Left lung (tissue), 1 donor: ENCODE measurements around a stretch of chr18.

DNA sequence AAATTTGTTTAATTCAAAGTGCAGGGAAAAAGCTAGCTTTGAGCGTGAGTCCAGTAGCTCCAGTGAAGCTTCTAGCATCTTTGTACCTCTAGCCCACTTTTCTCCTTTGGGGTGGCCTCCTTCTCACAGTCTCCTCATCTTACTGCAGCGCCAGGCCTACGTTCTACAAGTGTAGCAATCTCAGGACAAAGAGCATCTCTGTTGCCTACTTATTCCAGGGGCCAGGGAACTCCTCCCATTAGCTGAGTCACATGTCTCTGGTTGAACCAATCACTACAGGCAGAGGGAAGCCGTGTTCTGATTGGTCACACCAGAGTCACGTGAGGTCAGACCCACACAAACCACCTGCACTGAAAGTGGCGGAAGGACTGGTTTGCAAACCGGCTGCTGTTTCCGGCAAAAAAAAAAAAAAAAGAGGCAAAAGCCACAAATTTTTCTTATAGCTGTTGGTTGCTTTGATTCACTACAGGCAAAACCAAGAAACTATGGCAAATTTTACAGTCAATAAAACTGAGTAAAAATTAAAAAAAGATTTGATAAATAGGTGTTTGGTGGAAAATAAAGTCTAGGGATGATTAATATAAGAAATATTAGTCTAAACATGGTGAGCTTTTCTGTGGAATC is 21.9 kb upstream of the USP14 start:
- PRO-cap: no peak

DNA sequence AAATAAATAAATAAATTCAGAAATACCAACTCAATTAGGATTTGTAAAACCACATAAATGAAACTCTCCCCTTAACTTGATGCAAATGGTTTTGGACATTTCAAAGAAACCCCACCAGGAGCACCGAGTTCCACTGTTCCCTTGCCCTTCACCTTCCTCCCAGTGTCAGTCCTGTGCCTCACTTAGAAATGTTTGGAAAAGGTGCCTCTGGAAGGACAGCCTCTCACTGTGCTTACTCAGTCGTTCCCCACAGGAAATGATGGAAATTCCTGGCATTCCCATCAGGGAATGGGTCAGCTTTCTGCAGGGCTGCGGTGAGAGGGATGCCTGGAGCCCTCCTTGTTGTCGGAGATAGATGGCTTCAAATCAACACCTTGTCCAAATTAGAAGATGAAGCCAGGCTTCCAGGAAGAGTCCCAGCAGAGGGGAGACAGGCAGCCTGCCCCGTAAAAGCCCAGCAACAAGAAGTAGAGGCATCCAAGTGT is 25.4 kb downstream of the COLEC12 start:
- PRO-cap: no peak

DNA sequence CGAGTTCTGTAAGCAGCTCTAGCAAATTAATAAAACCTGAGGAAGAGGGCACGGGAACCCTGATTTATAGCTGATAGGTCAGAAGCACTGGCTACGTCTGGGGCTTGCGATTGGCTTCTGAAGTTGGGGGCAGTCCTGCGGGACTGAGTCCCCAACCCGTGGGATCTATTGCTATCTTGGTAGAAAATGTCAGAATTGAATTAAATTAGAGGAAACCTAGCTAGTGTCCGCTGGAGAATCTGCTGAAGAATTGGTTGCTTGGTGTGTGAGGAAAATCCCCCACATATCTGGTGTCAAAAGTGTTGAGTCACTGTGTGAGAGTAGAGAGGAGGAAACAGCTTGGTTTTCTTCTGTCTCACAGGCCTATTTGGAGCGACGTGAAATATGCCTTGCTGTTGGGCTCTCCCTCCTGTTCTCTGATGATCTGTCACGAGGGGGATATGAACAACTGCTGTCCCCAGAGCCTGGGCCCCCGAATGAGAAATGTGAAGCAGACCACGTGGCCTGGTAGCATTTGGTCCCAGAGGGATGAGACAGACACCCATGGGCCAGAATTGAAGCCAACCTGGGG is 18.4 kb upstream of the COLEC12 start:
- PRO-cap: no peak

- PRO-cap: no peak
Measured at GRCh38 chr18:713044-713528, 656 bp upstream of the ENOSF1 start.

- PRO-cap: no peak
Measured at GRCh38 chr18:812117-812182, 92 bp downstream of the YES1 start.

- PRO-cap: no peak
Measured at GRCh38 chr18:832037-832545, 20.0 kb upstream of the YES1 start.

DNA sequence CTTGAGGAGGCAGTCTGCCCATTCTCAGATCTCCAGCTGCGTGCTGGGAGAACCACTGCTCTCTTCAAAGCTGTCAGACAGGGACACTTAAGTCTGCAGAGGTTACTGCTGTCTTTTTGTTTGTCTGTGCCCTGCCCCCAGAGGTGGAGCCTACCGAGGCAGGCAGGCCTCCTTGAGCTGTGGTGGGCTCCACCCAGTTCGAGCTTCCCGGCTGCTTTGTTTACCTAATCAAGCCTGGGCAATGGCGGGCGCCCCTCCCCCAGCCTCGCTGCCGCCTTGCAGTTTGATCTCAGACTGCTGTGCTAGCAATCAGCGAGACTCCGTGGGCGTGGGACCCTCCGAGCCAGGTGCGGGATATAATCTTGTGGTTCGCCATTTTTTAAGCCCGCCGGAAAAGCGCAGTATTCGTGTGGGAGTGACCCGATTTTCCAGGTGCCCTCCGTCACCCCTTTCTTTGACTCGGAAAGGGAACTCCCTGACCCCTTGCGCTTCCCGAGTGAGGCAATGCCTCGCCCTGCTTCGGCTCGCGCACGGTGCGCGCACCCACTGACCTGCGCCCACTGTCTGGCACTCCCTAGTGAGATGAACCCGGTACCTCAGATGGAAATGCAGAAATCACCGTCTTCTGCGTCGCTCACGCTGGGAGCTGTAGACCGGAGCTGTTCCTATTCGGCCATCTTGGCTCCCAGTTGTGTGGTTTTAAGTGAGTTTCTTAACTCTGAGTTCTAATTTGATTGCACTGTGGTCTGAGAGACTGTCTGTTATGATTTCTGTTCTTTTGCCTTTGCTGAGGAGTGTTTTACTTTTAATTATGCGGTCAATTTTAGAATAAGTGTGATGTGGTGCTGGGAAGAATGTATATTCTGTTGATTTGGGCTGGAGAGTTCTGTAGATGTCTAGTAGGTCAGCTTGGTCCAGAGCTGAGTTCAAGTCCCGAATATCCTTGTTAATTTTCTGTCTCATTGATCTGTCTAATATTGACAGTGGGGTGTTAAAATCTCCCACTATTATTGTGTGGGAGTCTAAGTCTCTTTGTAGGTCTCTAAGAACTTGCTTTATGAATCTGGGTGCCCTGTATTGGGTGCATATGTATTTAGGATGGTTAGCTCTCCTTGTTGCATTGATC is 71.9 kb downstream of the ADCYAP1 start:
- PRO-cap: no peak

DNA sequence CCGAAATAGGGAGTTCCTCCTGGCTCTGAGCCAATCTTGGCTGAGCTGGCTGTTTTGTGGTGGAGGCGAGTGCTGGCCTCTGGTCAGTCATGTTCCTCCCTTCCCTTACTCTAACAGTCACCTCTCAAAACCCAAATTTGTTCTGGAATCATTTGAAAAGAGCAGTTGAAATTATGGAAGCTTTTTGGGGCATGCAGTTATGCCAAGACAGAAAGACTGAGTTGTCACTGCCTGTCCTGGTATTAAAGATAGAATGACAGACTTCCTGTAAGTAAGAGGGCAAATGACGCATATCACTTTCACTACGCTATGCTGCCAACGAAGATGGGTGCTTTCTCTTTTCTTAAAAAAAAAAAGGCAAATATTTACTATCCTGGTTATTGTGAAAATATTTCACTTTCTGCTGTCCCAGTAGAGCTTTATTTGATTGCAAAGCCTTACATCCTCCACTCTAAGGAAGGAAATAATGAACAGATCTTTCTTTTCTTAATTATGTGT is 607.3 kb downstream of the ADCYAP1 start:
- PRO-cap: no peak

GRCh38 chr18:2571775-2572494 is 578 bp downstream of the NDC80 start:
- PRO-cap: no peak

DNA sequence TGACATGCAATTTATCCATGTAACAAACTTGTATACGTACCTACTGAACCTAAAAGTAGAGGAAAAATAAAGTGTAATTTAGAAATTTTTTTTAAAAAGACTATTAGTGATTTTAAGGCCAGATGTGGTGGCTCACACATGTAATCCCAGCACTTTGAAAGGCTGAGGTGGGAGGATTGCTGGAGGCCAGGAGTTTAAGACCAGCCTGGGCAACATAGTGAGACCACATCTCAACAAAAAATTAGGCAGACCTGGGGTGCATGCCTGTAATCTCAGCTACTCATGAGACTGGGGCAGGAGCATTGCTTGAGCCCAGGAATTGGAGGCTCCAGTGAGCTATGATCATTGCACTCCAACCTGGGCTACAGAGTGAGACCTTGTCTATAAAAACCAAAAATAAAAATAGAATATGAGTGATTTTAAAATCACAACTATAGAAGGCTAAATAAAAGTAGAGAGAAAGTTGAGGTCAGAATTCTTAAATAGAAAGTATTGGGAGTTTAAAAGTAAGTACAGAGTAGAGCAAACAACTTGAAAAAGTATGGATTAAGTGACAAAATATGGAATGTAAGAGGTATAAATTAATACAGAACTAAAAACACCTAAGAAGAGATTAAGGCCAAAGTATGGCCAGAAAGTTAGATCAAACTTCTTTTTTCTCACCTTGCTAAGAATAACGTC is 81.9 kb downstream of the SMCHD1 start:
- PRO-cap: no peak

DNA sequence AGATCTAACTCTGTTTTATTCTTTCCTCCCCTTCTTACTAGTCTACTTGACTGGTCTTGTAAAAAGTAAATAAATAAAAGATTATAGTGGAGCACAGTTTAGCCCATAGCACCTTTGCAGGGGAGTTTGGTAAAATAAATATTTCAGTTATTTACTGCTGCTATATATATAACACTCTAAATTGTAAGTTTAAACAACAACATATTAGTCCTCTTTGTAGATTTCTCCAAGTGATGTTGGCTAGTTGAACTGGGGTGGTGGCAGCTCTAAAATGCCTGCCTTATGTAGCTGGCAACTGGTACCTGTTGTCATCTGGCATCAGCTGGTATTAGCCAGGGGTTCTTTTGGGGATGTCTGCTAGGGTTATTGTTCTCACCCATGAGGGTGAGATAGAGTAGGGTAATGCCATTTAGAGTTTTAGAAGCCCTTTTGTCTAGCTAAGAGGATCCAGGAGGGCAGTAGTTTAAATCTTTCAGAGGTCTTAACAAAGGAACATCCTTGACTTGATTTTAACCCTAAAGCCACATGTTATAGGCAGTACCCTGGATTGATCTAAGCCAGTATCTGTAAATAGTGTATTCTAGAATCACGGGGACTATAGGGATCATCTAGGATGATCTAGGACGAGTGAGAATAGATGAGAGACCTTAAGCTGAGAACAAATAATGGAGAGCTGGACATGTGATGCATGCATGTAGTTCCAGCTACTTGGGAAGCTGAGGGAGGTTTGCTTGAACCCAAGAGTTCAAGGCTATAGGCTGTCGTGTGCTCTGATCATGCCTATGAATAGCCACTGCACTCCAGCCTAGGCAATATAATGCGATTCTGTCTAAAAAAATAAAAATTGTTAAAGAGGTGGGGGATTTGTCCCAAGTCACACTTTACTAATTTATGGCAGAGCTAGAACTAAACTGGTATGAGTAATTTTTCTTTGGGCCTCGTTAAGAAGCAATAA is 67.5 kb upstream of the EMILIN2 start:
- PRO-cap: no peak

GRCh38 chr18:2843062-2843583 is 3.7 kb upstream of the EMILIN2 start:
- PRO-cap: no peak

DNA sequence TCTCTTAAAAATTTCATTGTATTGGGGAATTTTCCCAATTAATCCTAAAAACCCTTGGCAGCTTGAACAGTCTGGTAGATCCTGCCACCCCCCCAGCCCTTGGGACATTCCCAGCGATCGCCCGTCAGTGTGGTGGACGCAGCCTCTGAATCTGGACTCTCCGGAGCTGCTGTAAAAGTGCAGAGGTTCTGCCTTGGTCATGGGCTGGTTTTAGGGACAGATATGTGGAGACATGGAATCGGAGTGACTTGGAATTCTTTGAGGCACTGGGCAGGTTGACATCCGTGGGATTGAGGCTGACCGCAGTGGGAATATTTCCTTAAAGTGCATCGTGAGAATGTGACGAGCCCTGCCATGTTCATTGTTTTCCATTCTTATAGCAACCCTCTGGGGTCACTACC is 6.4 kb downstream of the EMILIN2 start:
- PRO-cap: no peak

DNA sequence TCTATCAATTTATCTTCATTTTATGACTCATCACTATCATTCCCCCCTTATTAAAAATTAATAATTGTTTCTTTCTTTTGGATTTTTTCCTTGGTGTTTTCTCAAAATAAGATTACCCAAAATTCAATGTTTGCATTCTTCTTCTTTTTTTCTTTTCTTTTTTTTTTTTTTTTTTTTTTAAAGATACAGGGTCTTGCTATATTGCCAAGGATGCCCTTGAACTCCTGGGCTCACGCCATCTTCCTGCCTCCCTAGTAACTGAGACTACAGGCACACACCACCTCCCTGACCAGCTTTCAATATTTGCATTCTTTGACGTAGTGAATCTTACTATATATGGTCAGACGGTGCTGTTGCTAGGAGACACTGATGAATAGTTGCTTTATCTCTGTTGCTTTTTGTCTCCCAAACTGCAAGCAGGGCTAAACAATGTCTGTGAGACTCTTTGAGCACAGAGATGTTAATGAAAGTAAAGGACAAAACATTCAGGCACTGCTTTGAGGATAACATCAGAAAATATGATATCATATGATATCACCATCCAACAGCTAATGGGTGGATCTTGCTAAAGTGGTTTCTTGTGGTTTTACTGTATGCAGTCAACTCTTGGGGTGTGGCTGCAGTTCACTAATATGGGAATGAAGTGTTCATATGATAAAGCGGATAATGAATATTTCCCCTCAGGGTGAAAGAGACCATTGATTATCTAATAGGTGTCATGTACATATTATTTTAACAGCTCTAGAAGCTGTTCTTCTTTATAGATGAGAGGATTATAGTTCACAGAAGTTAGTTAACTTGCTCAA is 42.9 kb downstream of the EMILIN2 start:
- PRO-cap: no peak

DNA sequence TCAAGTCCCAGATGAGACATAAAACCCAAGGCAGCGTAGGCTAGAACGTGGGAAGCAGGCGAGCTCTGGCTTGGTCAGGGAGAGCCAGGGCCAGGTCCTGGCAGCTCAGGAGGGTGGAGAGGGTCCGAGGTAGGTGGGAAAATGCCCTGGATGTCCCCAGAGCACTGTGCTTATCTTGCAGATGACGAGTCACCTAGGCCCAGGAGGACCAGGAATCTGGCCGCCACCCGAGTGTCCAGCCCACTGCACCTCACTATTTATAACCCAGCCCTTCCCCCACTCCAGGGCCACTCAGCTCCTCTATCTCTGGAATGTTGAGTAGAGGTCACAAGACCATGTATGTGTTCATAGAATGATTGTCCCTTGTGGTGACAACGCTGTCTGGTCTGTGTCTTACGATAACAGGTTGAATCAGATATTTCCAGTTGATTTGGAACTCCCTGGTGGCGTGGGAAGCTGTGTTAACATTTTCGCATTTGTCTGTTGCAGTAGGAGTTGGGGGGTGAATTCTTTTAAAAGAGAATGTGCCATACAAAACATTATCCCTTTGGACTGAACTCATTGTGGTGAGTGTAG is 47.4 kb downstream of the EMILIN2 start:
- PRO-cap: no peak

- PRO-cap: bidirectional peak, plus-strand start at chr18:2906209, minus-strand start at chr18:2906171
Measured at GRCh38 chr18:2905782-2906306, 59.0 kb downstream of the EMILIN2 start.

GRCh38 chr18:2913956-2914671 is 67.3 kb downstream of the EMILIN2 start:
- PRO-cap: no peak

- PRO-cap: no peak
Measured at GRCh38 chr18:2924831-2925619, 78.2 kb downstream of the EMILIN2 start.

- PRO-cap: no peak
Measured at GRCh38 chr18:2964277-2965010, 48.5 kb downstream of the LPIN2 start.

DNA sequence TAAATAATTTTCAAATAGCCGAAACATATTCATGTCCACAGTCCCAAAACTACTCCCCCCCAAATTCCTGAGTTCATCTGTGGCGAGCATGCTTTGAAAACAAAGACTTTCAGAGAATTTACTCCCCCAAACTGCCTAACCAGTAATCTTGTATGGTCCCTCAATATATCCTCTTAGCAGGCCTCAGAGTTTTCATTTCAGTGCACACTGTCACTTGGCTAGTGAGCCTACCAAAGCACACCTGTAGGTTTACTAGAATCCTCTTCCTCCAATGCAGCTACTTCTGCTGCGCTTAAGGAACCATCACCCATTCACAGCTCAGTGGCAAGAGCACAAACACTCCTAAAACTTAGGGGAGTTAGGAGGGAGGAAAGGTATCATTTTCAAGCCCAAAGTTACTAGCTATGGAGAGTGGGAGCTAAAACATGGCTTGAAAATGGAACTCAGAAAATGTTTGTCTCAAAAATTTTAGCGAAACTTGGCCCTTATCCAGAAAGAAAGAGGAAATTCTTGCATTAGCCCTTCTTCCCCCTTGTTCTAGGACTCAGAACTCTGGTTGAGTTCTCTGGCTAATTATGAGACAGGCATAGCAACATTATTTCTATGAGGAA is 33.2 kb downstream of the LPIN2 start:
- PRO-cap: no peak